ENCODE measurements around a stretch of chr6.

GRCh38 chr6:36735631-36736309 is 38.1 kb downstream of the RAB44 start:
- PRO-cap, 3 experiments, result peak in 1 of 3 experiments; most common minus-strand start chr6:36735862 (in 1)
- RAMPAGE, long total RNA, result no peak
- RRBS, 2 experiments, result 7% methylated on average over 3 of the region's 7 CpGs

DNA sequence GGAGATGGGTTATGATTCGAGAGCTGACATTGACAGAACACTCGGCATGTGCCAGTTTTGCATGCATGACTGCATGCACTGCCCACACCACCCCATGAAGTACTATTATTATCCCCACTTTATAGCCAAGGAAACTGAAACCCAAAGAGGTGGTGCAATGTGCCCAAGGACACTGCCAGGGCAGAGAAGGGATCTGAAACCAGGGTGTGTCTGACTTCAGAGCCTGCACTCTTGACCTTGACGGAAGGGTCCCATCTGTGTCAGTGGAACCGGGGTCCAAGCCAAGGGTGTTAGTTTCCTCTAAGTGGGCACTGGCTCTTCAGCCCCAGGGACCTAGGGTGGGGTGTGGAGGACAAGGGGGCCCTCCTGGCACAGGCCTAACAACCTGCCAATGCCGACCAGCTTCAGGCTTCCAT is 55.5 kb downstream of the RAB44 start:
- PRO-cap, 3 experiments, result no peak in any of the 3 experiments
- RAMPAGE, long total RNA, result no peak
- RRBS, 2 experiments, result no CpG with 5 or more reads among the region's 5 CpGs

DNA sequence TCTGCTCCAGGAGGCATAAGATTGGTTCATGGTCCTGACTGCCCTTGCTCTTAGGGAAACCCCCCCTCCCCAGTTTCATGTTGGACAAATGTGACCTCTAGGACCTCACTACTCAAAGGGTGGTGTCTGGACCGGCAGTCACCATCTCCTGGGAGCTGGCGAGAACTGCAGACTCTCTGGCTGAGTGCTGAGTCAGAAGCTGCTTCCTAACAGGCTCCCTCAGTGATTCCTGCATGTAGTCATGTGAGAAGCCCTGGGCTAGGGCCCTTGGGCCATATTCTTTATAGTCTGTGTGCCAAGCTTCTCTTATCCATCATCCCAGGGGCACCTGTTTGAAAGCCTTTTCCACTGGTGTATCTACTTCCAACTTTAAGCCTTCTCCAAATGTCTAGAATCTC is 13.5 kb upstream of the CPNE5 start:
- PRO-cap, 3 experiments, result peak in 1 of 3 experiments; most common plus-strand start position 284 of the sequence (in 1); most common minus-strand start position 167 of the sequence (in 1)
- RAMPAGE, long total RNA, result no peak
- RRBS, 2 experiments, result no CpG with 5 or more reads among the region's 2 CpGs

- PRO-cap, 3 experiments, result no peak in any of the 3 experiments
- RAMPAGE, long total RNA, result no peak
Observed at GRCh38 chr6:36867957-36868184, 6.7 kb downstream of the PPIL1 start.

DNA sequence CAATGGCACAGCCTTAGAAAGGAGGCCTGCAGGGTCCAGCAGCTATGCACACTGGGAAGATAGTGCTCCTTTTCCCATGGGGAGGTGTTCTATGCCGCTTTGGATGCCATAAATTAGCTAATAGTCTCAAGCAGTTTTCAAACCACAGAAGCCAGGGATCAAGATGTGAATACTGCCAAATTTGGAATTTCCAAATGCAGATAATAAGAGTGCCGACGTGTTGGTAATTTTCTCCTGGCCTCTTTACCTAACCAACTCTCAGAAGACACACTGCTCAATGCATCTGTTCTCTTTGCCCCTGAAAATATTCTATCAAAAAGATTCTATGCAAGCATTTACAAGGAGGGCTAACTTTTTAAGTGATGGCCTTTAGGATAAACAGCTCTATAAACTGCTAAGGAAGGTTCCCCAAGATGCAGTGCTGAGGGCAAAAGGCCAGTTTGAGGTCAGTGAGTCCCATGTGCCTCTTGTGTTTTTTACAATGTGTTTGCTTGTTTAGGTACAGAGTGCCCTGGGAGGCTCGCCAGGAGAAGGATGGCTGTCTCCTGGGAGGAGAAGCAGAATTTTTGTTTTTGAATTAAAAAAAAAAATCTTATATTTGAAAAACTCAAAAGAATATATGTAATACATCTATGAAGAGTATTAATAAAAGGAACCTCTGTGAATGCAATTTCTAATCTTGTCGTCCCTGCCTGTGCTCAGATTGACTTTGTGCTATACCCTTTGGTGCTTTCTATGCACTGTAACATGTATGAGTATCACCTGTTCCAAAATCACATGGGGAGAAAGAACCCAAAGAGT is 12.9 kb downstream of the MTCH1 start:
- PRO-cap, 3 experiments, result no peak in any of the 3 experiments
- RAMPAGE, long total RNA, result no peak
- RRBS, 2 experiments, result no CpG with 5 or more reads among the region's 5 CpGs

DNA sequence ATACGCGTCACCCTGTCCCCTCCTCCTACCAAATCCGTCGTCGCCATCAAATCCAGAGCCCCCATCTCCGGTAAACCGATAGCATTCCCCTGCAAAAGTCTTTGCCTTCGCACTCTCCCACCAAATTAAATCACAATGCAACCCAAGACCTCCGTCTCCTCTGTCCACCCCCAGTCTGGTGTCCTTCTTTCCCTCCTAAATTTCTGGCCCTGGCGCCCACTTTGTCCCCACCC is 993 bp downstream of the MTCH1 start:
- PRO-cap, 3 experiments, result peak in 2 of 3 experiments; most common plus-strand start position 31 of the sequence (in 2)
- RAMPAGE, long total RNA, result no peak
- RRBS, 2 experiments, result no CpG with 5 or more reads among the region's 10 CpGs

- PRO-cap, 3 experiments, result no peak in any of the 3 experiments
- RAMPAGE, long total RNA, result no peak
- RRBS, 2 experiments, result no CpG with 5 or more reads among the region's 9 CpGs
Observed at GRCh38 chr6:36987052-36987493, 1.1 kb upstream of the MTCH1 start.

DNA sequence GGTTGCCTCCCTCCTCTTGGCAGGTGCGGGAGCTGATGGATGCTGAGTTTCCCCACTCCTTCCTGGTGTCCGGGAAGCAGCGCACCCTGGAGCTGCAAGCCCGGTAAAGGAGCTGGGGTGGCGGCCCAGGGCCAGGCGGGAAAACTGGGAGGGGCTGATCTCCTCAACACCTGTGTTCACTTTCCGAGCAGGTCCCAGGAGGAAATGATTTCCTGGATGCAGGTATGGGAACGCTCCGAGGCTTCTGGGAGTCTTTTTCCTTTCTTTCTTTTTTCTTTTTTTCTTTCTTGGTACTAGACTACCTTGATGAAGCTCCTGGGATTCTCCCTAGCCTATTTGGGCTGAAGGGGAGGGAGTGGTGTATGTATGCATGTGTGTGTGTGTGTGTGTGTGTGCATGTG is 15.1 kb downstream of the FGD2 start:
- PRO-cap, 3 experiments, result no peak in any of the 3 experiments
- RAMPAGE, long total RNA, result no peak
- RRBS, 2 experiments, result 58% methylated on average over 1 of the region's 9 CpGs; no CpG with 5 or more reads in 1 of the 2 experiments

GRCh38 chr6:37022073-37022505 is 16.6 kb downstream of the FGD2 start:
- PRO-cap, 3 experiments, result no peak in any of the 3 experiments
- RAMPAGE, long total RNA, result no peak
- RRBS, 2 experiments, result 93% methylated on average over 8 of the region's 16 CpGs

GRCh38 chr6:37058040-37058360 is 52.5 kb downstream of the FGD2 start:
- PRO-cap, 3 experiments, result peak in 2 of 3 experiments; most common plus-strand start chr6:37058289 (in 2); most common minus-strand start chr6:37058175 (in 1)
- RAMPAGE, long total RNA, result no peak
- RRBS, 2 experiments, result no CpG with 5 or more reads among the region's 5 CpGs

GRCh38 chr6:37155272-37155782 is 14.6 kb upstream of the PIM1 start:
- PRO-cap, 3 experiments, result no peak in any of the 3 experiments
- RAMPAGE, long total RNA, result no peak
- RRBS, 2 experiments, result no CpG with 5 or more reads among the region's 9 CpGs

GRCh38 chr6:37169940-37170065 is 149 bp upstream of the PIM1 start:
- PRO-cap, 3 experiments, result no peak in any of the 3 experiments
- RAMPAGE, long total RNA, result no peak
- RRBS, 2 experiments, result under 1 to 1% methylated on average over 8 of the region's 16 CpGs

DNA sequence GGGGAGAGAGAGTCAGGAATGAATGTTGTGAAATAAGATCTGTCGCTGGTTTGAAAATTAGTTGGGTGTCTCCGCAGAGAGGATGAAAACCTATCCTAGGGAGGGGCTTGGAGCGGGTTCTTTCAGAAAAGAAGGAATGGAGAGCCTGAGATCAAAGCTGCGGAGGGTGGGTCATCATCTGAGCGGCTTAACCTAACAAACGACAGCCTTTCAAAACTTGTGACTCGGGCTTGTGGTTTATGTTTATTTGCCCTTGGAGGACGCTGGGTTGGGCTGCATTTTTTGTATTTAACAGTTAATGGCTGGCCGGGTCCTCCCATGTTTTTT is 2.0 kb downstream of the PIM1 start:
- PRO-cap, 3 experiments, result peak in 2 of 3 experiments; most common minus-strand start position 52 of the sequence (in 2)
- RAMPAGE, long total RNA, result no peak
- RRBS, 2 experiments, result no CpG with 5 or more reads among the region's 9 CpGs

GRCh38 chr6:37177129-37178119 is 7.5 kb downstream of the PIM1 start:
- PRO-cap, 3 experiments, result no peak in any of the 3 experiments
- RAMPAGE, long total RNA, result no peak
- RRBS, 2 experiments, result no CpG with 5 or more reads among the region's 11 CpGs

DNA sequence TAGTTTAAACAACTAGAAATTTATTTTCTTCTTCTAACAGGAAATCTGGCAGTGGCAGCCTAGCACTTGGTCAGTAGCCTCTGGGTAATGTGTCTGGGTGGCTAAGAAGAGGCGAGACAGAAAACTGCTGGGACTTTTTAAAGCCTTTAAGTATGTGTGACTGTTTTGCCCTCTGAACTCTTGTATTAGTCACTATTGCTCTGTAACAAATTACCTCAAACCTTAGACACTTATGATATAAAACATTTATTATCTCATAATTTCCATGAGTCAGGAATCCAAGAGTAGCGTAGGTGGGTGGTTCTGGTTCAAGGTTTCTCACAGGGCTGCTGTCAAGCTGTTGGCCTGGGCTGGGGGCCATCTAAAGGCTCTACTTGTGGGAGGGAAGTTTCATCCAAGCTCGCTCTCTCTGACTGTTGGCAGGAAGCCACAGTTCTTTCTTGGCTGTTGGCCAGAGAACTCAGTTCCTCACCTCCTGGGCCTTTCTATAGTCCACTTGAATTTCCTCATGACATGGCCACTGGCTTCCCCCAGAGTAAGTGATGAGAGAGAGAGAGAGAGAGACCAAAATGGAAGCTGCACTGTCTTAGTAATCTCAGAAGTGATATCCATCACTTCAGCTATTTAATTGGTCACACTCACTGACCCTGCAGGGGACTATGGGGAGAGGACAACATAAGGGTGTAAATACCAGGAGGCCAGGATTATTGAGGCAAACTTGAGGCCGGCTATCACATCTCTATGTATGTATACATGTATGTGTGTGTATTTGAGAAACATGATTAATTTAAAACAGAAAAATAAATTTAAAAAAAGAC is 17.4 kb upstream of the TBC1D22B start:
- PRO-cap, 3 experiments, result peak in 2 of 3 experiments; most common plus-strand start position 311 of the sequence (in 2); most common minus-strand start position 124 of the sequence (in 2)
- RAMPAGE, long total RNA, result no peak
- RRBS, 2 experiments, result no CpG with 5 or more reads among the region's 4 CpGs

GRCh38 chr6:37242299-37243246 is 15.0 kb upstream of the TBC1D22B start:
- PRO-cap, 3 experiments, result no peak in any of the 3 experiments
- RAMPAGE, long total RNA, result no peak
- RRBS, 2 experiments, result no CpG with 5 or more reads among the region's 2 CpGs

- PRO-cap, 3 experiments, result no peak in any of the 3 experiments
- RAMPAGE, long total RNA, result no peak
- RRBS, 2 experiments, result no CpG with 5 or more reads among the region's 5 CpGs
Observed at GRCh38 chr6:37289765-37290332, 31.9 kb upstream of the TMEM217 start.

- PRO-cap, 3 experiments, result no peak in any of the 3 experiments
- RAMPAGE, long total RNA, result no peak
- RRBS, 2 experiments, result no CpG with 5 or more reads among the region's 2 CpGs
Observed at GRCh38 chr6:37308506-37308833, 45.3 kb upstream of the RNF8 start.

- PRO-cap, 3 experiments, result peak in 2 of 3 experiments; most common plus-strand start chr6:37354672 (in 1); most common minus-strand start chr6:37354669 (in 2)
- RAMPAGE, long total RNA, result no peak
- RRBS, 2 experiments, result 3 to 6% methylated on average over 3 to 5 of the region's 41 CpGs
Observed at GRCh38 chr6:37354534-37355135, 852 bp downstream of the RNF8 start.

- PRO-cap, 3 experiments, result no peak in any of the 3 experiments
- RAMPAGE, long total RNA, result no peak
- RRBS, 2 experiments, result no CpG with 5 or more reads among the region's 11 CpGs
Observed at GRCh38 chr6:37423552-37424305, 9.3 kb upstream of the CMTR1 start.